Thoracic aorta endothelial cell (primary cell): ENCODE measurements around the gene GMFB.

DNA sequence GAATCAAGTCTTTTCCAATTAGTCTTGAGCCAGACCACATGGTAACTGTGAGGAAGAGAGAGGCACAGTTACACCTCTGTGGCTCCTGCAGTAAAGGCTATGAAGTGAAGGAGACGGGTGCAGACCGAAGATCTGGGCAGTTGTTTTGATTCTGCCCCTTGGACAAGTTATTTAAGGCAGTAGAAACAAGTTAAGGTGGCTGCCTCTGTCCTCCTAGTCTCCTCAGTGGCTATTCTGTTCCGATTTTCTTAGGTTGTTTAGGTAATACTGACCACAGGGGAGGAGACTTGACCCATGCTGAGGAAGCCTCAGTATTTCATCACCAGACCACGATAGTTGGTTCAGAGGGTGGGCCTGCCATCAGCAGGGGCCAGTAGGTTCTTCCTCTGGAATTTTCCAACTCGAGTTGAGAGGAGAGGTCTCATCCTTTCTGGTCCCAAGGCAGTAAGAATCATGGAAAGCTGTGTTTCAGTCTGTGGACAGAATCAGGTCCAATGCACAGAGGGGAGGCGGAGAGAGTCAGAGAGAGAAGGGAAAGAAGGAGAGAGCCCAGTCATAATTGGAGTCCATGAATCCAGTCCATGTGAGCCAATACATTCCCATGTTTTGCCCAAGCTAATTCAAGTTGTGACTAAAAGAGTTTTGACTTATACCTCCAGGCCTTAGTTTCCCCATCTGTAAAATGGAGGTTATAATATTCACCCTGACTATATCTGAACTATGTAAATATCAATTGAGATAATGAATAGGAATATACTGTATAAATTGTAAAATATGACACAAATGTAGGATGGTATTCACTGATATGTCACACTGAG lies 24.3 kb downstream of the GNG2 start:
- CAGE, long polyA plus RNA: no peak

DNA sequence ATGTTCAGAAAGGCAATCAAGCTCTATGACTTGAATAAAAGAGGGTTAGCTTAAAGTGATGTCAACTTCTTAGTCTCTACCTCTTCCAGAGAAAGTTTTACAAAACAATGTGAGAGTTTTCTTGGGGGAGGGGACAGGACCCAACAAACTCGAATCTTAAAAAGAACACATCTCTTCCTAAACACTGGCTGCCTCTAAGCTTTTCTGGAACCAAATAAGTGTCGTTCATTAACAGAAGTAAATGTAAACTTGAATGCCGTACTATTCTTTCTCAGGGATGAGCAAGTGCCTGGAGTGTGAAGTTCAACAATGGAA lies 23.9 kb downstream of the RTRAF start:
- CAGE, long polyA plus RNA: no peak

- CAGE, long polyA plus RNA: no peak
These were observed 23.7 kb downstream of the NID2 start for GRCh38 chr14:52045142-52045491.

DNA sequence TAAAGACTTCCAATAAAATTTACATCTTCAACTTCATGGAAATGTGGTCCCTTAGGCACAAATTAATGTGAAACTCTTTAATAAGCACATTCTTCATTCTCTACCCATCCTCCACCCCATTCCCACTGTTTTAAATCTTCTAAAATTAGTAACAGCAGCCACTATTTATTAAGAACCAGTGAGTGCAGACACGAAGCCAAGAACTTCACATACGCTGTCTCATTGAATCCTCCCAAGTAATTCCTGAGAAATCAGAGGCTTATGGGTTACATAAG lies 16.7 kb downstream of the NID2 start:
- CAGE, long polyA plus RNA: no peak

GRCh38 chr14:52069325-52070066 lies 637 bp upstream of the NID2 start:
- CAGE, long polyA plus RNA: no peak

DNA sequence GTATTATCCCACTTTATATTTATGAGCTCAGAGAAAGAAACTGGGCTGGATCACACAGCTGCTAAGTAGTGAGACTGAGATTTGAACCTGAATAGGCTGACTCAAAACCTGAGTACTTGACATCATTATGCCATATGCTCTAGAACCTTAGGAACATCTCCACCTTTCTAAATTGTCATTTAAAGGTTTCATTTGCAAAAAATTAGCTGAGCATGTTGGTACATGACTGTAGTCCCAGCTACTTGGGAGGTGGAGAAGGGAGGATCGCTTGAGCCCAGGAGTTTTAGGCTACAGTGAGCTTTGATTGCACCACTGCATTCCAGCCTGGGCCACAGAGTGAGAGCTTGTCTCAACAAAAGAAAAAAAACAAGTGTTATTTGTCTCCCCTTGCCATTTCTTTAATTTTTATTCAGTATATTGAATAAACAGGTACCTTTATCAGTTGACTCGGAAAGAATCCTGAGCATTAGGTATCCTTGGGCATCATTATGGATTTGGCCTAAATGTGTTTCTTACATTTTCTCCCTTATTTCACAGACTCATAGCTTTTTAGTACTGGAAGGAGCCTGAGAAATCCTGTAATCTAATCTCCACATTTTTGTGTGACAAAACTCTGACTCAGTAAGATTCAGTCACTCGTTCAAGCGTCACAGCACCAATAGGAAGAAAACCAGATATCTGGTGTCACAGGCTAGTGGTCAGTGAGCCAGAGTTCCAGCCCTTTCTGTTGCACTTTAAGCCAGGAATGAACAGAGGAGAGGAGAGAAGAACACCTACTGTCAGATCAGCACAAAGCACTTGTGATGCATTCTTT lies 11.7 kb upstream of the NID2 start:
- CAGE, long polyA plus RNA: no peak

GRCh38 chr14:52315282-52316092 lies 1.4 kb downstream of the PTGER2 start:
- CAGE, long polyA plus RNA: no peak

- CAGE, long polyA plus RNA: no peak
These were observed 13.4 kb downstream of the PTGER2 start for GRCh38 chr14:52327567-52327800.

DNA sequence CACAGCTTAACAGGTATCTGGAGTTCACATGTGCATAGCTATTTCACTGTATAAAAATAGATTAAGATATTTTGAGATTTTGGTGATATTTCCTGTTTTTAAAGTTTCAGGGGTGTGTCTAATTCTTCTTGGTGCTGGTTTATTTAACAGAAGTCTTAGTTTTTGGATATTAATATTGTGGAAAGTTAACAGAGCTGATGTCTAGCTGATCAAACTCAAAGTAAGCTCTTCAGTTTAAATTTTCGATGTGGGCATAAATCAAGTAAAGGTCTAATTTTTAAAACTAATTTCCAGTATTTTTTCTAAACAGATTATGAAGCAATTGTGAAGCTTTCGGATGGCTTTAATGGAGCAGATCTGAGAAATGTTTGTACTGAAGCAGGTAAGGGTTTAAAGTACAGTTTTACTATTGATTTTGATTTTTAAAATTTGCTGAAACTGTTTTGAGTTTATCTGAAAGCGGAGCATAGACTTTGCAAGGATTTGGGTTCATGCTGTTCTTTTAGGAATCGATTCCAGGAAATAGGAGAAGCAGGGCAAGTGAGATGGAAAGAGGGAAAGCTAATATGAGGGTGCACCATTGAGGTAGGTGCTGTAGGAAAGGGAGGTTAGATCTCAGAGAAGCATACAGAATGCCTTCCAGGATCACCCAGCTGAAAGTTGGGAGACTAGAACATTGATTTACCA lies 6.2 kb upstream of the STYX start:
- CAGE, long polyA plus RNA: no peak

DNA sequence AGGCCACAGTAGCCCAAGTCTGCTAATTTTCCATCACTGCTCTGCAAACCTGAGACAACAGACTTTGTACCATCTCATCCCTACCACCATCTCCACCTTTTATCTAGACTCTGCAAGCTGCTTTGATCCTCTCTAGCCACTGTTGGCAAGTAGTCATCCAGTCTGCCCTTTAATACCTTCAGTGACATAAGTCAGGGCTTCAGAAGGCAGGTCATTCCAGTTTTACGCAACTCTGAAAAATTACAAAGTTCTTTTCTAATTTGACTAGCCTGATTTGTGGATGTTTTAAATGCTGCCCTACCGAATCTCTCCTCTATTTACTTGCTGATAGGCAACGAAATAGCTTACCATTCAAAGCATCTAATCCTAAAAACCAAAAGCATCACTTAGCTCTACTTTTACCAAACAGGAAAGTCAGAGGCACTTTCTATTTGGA lies 2.8 kb downstream of the FERMT2 start:
- CAGE, long polyA plus RNA: no peak

GRCh38 chr14:53608392-53608935 lies 348.2 kb downstream of the BMP4 start:
- CAGE, long polyA plus RNA: no peak

GRCh38 chr14:53955486-53956396 lies 884 bp downstream of the BMP4 start:
- CAGE, long polyA plus RNA: no peak

DNA sequence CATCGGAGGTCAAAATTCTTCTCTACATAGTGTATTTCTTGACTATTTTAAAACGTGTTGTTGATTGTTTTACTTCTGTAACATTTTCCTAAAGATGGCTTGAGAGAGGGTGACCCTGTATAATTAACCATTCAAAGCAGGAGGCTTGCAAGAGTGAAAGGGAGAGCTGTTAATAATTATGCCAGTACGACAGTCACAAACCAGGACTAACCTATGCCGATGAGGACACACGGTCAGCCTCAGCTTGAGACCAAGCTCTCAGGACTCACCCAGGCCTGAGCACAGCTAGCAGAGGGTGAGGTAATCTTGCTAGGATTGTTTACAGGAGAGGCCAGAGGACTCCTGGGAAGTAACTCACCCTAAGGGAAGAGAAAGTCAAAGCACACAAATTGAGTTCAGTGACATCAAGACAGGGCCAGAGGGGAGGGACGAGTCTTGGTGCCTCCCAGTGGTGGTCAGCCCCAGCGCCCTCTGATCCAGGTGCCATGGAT lies 29.8 kb upstream of the CDKN3 start:
- CAGE, long polyA plus RNA: no peak

DNA sequence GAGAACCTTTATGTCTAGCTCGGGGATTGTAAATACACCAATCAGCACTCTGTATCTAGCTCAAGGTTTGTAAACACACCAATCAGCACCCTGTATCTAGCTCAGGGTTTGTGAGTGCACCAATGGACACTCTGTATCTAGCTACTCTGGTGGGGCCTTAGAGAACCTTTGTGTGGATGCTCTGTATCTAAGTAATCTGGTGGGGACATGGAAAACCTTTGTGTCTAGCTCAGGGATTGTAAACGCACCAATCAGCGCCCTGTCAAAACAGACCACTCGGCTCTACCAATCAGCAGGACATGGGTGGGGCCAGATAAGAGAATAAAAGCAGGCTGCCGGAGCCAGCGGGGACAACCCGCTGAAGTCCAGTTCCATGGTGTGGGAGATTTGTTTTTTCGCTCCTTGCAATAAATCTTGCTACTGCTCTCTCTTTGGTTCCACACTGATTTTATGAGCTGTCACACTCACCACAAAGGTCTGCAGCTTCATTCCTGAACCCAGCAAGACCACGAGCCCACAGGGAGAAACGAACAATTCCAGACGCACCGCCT lies 2.6 kb upstream of the CNIH1 start:
- CAGE, long polyA plus RNA: no peak

DNA sequence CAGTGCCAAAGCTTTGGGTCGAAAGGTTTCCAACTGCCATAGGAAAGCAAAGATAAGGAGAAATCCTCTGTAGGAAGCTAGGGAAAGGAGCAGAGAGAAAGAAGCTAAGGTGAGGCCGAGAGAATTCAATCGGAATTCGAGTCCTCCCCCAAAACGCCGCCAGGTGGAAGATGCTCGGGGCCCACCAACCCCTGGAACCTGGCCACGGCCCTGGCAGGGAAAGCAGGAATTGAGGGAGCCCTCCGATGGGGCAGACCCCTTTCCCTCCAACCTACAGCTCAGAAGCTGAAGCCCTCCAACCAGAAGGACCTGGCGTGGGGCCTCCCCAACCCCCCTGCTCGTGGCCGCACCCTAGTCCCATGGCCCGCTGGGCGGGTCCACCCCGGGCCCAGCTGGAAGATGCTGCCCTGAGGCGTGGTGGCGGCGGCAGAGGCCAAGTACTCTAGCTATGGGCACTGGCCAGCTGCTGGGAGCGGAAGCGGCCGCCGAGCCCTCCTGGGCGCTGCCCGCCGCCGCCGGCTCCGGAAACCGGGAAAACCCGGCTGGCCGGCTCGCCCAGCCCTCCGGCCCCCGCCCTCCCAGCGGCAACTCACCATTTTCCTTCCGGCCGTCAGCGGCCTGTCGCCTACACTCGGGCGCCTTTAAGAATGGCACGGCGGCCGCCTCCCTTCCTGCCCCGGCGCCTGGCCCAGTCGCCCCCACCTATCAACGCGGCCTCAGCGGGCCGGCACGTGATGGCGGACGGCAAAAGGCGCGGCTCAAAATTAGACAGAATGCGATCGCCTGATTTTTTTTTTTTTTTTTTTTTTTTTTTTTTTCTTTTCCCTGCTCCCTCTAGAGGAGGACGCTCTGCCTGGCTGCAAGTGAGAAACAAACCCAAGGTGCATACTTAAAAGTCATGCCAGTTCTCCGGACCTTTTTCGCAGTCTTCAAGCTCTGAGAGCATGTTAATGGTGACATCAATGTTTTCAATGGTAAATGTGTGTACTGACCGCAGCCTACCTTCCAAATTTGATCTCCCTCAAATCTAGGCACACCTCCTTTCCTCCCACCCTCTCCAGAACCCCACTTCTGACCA lies at the start of gene GMFB:
GMFB (minus strand) TSS at position 649 of the 1,078 bp plus-strand sequence.
- CAGE, long polyA plus RNA: no peak

- CAGE, long polyA plus RNA: no peak
These were observed 5.0 kb downstream of the SAMD4A start for GRCh38 chr14:54571567-54572765.

DNA sequence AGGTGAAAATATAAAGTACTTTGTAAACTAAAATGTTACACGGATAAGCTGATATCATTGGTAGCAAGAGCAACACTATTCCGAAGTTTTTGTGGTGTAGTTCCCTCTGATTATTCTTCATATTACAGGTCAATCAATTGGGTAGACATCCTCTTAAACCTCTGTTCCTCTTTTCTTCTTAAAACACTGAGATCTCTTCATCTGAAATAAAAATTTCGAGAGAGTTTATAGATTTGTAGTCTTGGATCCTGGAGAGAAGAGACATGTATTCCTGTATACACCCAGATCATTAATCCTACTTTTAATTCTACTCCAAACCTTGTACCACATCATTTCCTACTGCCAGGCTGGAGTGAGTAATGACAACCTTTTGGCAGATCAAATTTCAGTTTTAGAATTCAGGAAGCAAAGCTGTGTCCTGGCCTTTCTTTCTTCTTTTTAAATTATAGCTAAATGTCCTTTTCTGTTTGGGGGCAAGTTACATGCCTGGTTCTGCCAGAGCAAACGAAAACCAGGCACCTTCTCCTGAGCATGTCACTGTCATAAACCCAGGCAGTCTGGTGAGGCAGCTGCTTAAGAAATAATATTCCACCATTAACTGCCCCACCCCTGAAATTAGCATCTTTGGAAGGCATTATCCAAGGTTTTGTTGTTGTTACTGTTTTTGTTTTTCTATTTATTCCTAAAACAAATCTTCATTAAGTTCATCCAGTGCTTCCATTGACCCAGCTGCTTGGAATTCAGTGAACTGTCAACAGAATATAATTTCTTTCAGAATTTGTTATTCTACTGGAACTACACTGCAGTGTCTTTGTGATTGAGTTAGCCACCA lies 33.0 kb downstream of the SAMD4A start:
- CAGE, long polyA plus RNA: no peak

DNA sequence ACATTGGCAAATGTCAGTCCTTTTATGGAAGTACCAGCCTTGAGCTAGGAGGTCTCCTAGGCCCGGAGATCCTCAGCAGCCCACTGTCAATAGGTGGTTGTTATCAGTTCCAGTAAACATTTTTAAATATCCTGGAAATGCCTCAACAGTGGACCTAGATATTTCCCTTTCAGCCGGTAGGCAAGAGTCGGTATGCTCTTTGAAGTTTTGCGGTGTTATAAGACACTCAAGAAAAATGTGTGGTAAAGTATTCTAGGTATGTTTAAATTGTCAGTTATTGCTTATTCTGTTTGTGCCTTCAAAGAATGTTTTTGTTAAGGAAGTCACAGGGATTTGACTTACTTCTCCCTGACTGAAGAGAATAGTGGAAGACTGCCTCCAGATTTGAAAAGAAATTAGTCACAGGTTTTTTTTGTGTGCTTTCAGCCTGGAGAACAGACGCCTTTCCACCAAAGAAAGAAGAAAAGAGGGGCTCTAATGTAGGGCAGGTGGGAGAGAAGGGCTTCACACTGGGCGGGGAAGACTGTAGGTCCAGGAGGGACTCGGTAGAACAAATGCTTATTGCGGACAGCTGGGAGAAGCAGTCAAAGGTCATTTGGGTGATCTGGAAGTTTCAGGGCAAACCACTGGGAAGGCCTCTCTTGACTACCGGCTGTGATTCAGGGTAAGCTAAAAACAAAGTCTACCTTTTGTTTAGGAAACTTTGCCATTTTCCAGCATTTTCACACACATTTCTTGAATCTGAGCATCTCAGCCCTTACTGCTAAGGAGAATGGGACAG lies 76.7 kb downstream of the SAMD4A start:
- CAGE, long polyA plus RNA: no peak

DNA sequence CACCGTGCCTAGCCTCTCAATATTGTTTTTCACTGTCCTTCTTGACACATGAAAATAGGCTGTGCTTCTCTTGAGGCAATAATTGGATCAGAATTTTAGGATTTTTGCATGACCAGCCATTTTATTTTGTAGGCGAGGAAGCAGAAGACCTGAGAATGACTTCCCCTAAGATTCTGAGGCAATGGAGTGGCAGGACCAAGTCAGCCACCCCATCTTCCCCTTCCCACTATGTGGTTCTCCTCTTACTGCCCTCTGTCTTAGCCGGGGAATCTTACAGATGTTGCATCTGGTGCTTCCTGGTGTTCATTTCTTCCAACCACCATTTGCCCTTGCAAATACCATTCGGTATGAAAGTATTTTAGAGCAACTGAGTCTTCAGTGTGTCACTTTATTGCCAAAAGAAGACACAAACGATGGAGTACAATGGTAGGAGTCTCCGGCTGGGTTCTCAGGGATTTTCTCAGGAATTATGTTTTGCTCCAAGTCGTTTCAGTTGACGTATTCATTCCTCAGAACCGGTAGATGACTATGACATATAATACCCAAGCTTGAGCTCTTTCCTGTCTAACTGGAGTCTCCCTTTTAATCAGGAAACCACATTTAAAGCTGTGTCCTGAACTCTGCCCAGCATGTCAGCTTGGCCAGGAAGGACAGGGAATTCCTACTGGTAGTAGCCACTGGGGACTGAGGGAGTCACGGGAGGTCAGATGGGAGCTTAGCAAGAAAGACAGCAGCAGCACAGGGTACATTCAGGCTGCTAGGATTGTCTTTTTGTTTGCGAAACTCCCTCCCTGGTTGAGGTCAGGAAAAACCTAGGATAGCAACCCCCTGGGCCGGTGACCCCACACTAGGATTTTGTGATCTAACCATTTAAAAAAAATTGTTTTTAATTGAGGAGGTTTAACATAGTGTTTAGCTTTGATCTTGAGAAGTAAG lies 87.0 kb downstream of the SAMD4A start:
- CAGE, long polyA plus RNA: no peak

DNA sequence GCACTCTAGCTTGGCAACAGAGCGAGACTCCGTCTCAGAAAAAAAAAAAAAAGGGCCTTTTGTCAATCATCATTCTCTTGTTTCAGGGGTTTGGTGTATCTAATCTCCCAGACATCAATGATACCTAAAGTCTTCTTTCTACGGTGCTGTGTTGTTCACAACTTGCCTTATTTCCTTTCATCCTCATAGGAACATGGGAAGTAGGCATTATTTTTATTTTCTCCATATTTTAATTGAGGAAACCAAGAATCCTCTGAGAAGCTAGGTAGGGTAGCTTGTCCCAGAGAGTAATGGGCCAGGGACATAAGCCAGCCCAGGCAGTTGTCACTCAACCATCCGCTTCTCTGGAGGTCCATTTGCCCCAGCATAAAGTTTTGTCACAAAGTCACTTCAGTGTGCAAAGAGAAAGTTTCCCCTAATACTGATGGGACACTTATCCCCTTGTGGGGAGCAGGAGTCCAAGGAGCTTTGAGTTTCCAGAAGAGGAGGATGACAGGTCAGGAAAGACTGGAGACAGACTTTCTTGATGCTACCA lies 93.2 kb downstream of the SAMD4A start:
- CAGE, long polyA plus RNA: no peak